Ureter (tissue), 1 donor: ENCODE measurements around a stretch of chr21.

DNA sequence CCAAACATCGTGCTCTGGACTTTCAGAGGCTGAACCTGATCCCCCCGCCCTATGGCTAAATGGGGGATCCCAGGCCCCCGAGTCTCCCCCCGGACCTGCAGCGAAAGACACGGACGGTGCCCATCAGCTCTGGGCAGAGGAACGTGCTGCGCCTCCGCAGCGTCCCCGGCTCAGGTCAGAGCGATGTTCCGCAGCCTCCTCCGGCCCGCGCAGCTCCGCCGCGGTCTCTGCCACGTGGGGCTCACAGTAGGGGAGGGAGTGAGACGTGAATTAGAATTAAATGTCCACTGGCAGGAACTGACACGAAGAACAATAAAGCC lies 4053.1 kb upstream of the TPTE start:
- PRO-cap = no peak

DNA sequence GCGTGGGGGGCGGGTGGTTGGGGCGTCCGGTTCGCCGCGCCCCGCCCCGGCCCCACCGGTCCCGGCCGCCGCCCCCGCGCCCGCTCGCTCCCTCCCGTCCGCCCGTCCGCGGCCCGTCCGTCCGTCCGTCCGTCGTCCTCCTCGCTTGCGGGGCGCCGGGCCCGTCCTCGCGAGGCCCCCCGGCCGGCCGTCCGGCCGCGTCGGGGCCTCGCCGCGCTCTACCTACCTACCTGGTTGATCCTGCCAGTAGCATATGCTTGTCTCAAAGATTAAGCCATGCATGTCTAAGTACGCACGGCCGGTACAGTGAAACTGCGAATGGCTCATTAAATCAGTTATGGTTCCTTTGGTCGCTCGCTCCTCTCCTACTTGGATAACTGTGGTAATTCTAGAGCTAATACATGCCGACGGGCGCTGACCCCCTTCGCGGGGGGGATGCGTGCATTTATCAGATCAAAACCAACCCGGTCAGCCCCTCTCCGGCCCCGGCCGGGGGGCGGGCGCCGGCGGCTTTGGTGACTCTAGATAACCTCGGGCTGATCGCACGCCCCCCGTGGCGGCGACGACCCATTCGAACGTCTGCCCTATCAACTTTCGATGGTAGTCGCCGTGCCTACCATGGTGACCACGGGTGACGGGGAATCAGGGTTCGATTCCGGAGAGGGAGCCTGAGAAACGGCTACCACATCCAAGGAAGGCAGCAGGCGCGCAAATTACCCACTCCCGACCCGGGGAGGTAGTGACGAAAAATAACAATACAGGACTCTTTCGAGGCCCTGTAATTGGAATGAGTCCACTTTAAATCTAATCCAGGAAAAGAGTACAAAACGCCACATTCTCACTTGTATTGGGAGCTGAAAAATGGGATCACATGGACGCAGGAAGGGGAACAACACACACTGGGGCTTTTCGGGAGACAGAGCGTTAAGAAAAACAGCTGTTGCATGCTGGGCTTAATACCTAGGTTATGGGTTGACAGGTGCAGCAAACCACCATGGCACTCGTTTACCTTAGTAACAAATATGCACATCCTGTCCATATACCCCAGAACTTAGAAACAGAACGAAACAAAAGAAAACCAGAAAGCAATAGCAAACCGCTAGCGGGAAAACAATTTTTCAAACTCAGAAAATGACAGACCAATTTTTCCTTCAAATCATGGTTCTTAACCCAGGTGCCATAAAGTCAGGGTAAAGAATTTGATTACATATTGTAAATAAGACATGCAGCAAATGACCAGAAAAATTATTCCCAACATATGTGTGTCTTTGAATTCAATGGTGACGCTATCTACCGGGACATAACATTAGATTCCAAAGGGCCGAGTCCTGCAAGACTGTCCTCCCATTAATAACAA lies 1533.0 kb upstream of the TPTE start:
- PRO-cap = no peak

- PRO-cap = no peak
Observed at GRCh38 chr21:9324780-9325284, 1196.6 kb upstream of the TPTE start.

- PRO-cap = no peak
Observed at GRCh38 chr21:10119223-10119839, 402.1 kb upstream of the TPTE start.

GRCh38 chr21:14454196-14454889 lies 71.4 kb upstream of the HSPA13 start:
- PRO-cap = no peak

GRCh38 chr21:14486136-14486508 lies 60.0 kb downstream of the SAMSN1 start:
- PRO-cap = no peak

GRCh38 chr21:14517079-14517473 lies 29.0 kb downstream of the SAMSN1 start:
- PRO-cap = no peak

- PRO-cap = no peak
Observed at GRCh38 chr21:14520106-14521239, 25.6 kb downstream of the SAMSN1 start.

- PRO-cap = no peak
Observed at GRCh38 chr21:14550079-14550675, 4.1 kb upstream of the SAMSN1 start.

GRCh38 chr21:15052438-15053450 lies 12.1 kb downstream of the NRIP1 start:
- PRO-cap = no peak

DNA sequence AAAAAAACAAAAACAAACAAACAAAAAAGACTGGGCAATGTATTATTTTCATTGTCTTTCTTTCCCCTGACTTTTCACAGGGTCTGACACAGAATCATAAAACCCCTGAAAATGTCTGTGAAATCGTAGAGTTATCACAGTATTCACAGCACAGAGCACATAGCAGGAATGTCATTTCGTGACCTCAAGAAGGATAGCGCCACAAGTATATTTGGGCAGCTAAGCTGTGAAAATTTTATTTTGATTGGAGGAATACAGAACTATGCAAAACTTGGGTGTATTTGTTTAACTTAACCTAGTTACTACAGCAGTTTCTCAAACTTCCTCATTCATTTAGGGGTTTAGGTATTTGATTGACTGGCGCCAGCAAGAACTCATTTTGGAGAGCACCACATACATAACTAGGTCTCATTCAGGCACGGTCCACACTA lies 154.9 kb upstream of the NRIP1 start:
- PRO-cap = no peak

DNA sequence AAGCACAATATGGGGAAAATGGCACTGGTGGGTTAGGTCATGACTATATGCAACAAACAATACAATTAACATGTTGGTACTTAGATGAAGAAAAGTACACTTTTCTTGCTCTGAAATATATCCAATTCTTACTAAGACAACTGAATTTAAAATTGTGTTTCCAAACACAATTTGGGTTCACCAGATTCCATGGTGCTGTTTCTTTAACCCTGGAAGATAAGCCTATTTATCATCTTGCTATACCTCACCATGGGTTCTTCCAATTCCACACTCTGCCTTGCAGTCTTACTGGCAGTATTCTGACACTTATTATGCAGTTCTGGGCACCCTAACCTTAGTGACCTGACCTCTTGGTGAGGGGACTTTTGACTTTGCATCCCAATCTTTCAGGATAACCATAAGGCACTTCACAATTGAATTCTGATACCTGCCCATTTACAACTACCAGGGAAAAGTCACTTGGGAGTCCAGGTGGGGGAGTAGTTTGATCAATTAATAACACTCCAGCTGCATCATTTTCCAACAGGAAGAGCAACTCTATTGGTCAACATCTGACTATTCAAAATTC lies 177.1 kb upstream of the NRIP1 start:
- PRO-cap = no peak

DNA sequence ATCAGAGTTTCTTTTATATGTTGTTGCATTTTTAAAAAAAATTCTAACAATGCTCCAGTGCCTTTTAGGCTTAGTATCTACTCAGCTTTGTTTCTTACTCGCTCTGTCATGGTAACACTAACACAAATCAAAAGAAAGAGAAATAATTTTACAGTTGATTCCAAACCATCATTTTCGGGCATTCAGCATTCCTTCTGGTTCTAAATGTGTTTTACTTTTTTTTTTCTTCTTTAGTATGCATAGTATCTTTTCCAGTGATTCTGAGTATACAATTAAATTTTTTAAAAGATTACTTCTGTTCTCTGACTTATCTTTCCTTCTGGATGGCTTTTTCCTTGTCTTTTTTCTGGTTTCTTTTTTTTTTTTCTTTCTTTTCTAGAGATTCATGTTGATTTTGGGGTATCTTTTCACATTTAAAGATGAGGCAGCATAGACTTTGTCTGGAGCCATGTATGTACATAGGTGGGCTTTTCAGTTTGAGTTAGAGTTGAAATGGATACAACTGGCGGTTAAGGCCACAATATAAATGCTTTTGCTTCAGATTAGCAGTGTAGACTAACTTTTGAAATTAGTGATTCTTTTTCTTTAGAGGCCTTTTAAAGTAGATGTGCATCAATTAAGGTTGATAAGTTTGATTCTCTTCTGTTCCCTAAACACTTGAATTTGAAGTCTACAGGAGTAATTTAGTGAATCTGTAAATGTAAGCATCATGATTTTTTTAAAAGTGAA lies 76.5 kb downstream of the USP25 start:
- PRO-cap = no peak

- PRO-cap = no peak
Observed at GRCh38 chr21:16536964-16537850, 807.4 kb downstream of the USP25 start.

GRCh38 chr21:16579742-16579941 lies 849.9 kb downstream of the USP25 start:
- PRO-cap = no peak

DNA sequence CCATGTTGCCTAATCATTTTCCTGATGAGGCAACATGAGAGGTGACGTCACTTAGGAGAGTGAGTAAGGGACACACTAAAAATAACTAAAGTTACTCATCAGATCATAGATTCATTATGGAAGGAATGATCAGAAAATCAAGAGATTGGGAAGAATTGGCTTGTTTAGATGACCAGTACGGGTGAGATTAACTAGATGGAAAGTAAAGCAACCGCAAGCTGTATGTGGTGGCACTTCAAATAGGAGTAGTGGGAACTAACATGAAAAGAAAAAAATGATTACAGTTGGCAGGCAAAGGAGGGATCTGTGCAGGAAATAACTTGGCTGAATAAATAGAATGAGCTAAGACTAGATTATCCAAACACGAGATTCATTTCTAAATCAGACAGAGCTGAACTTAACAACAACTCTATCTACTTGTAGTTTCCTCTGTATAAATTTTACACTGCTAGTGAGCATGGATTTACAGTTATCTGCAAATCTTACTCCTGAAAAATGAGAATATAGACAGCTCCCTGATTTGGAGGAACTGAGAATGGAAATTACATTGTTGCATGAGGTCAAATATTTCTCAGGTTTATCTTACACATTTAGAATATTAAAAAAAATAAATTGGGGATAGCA lies 61.3 kb upstream of the CXADR start:
- PRO-cap = no peak

DNA sequence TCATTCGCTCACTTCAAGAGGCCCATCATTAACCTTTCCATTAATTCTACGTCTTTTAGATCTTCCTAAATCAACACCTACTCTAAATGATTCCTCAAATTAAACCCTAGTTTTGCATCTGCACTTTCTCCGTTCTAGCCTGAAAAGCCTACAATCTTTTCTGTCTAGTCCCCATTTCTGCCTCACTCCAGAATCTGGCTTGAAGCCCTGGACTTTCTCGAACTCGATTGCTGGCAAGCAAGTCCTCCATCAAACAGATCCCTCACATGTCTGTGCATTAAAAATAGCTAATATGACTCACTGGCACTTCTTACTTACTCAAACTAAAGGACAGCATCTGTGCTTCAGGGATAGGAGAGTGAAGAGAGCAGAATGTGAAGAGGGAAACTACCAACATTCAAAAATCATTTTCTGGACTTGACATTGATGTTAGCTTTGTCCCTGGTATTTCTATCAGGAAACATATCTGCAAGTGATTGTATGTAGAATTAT lies 51.8 kb upstream of the CXADR start:
- PRO-cap = no peak

GRCh38 chr21:18857509-18858170 lies 454.1 kb upstream of the TMPRSS15 start:
- PRO-cap = no peak

- PRO-cap = no peak
Observed at GRCh38 chr21:19853675-19854396, 1144.4 kb upstream of the NCAM2 start.

GRCh38 chr21:21200657-21201632 lies 202.7 kb downstream of the NCAM2 start:
- PRO-cap = no peak